H1 (cell line): ENCODE measurements around the gene MTPAP.

DNA sequence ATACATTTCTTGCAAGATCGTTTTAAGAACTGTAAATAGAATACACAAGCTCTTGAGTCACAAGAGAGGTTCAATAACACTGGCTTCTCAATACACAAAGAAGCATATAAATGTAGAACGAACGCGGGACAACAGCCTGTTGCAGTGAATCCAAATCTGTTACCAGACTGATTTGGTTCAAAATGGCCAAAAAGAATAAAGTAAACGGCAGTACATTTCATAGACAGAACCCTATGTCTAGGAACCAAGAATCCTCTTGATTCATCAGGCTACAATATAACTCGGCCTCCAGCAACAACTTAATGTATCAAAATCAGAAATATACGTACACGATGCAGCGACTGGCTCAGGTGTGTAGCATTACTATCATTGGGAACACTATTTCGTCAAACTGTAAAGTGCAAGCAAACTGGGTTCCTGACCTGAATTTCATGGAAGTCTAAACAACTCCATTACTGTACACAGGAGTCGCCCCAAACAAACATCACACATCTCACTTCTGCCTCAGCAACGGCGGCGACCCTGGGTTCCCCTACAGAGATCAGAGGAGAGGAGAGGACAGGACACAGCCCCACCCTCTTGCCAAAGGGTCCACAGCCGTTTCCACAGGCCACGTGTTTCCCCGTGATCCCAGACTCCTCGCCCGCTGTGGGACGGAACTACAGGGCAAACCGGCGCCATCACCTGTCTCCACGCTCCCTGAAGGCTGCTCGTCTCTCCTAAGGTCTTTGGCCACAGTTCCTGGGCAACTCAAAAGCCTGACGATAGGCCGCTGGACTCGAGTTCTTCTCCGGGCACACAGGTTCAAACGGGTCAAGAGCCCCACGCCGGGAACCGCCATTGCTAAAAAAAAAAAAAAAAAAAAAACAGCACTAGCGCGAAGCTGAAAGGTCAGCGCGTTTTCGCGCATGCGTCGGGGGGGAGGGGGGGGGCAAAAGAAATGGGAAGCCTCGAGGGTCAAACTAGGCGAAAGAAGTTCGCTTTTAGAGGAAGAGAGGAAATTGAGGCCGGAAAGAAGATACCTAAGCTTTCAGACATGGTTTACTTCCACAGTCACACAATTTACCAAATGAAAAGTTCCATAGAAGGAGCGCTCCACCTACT lies at the start of gene MTPAP:
MTPAP (minus strand) TSS at position 844 of the 1,104 bp plus-strand sequence.
- RRBS = no CpG with 5 or more reads among the region's 45 CpGs
CAGE:
- cytosol, long polyA plus RNA = start-site peak on the minus strand centred at position 850 of the sequence, 141 bp wide, 29 reads
- long polyA plus RNA = no peak
- nucleus, long polyA plus RNA = no peak

- RRBS = no CpG with 5 or more reads among the region's 23 CpGs
CAGE:
- cytosol, long polyA plus RNA = no peak
- long polyA plus RNA = no peak
- nucleus, long polyA plus RNA = no peak
These were observed 19.1 kb upstream of the MTPAP start for GRCh38 chr10:30368035-30368738.

DNA sequence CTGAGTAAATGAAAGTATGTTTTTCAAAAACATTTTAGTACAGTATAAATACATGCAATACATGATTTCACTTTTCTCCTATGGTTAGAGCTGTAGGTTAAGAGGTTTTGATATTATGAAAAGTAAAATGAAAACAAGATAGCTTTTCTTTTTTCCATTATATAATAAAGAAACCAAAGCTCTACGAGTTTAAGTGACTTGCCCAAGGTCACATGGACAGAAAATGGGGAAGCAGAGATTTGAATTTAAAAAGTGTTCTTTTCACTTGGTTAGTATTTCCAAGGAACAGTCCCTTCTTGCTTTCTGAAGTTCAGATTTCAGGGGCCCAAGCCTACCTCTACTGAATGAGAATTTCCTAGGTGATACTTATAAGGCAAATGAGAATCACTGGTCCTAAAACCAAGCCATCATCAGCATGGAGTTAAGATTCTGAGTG lies 13.2 kb upstream of the MAP3K8 start:
- RRBS = no CpG with 5 or more reads among the region's 1 CpG
CAGE:
- cytosol, long polyA plus RNA = no peak
- long polyA plus RNA = no peak
- nucleus, long polyA plus RNA = no peak

- RRBS = no CpG with 5 or more reads among the region's 4 CpGs
CAGE:
- cytosol, long polyA plus RNA = no peak
- long polyA plus RNA = no peak
- nucleus, long polyA plus RNA = no peak
These were observed 8.8 kb downstream of the MAP3K8 start for GRCh38 chr10:30442668-30443255.

- RRBS = no CpG with 5 or more reads among the region's 13 CpGs
CAGE:
- cytosol, long polyA plus RNA = no peak
- long polyA plus RNA = no peak
- nucleus, long polyA plus RNA = no peak
These were observed 25.0 kb downstream of the MAP3K8 start for GRCh38 chr10:30458783-30459561.

GRCh38 chr10:30491069-30491565 lies 57.1 kb downstream of the MAP3K8 start:
- RRBS = no CpG with 5 or more reads among the region's 7 CpGs
CAGE:
- cytosol, long polyA plus RNA = no peak
- long polyA plus RNA = no peak
- nucleus, long polyA plus RNA = no peak

DNA sequence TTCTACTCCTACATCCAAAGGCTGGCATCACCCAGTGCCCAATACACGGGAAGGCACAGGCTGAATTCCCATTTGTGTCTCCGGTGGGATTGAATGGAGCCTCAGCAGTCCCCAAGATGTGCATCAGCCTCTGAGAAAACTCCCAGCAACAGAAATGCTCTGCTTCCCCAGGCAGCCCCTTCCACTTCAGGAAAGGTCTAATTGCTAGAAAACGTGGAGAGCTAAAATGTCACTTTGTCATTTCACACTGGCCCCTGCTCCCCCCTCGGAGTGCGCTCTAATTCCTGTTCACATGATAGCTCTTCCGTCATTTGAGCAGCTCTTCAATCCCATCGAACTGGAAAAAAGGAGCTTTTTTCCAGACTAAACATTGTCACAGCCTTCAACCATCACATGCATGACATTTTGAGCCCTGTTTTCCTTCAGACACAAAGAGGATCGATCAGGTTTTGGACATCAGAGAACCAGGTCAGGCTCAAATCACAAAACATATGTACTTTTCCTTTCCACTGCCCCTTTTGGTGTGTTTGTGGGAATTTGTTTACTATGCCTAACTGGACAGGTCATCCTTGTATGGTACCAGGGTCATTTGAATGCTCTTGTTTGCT lies 87.7 kb downstream of the LYZL2 start:
- RRBS = no CpG with 5 or more reads among the region's 8 CpGs
CAGE:
- cytosol, long polyA plus RNA = no peak
- long polyA plus RNA = no peak
- nucleus, long polyA plus RNA = no peak

- RRBS = no CpG with 5 or more reads among the region's 18 CpGs
CAGE:
- cytosol, long polyA plus RNA = no peak
- long polyA plus RNA = no peak
- nucleus, long polyA plus RNA = no peak
These were observed 75.5 kb downstream of the LYZL2 start for GRCh38 chr10:30553656-30554900.

DNA sequence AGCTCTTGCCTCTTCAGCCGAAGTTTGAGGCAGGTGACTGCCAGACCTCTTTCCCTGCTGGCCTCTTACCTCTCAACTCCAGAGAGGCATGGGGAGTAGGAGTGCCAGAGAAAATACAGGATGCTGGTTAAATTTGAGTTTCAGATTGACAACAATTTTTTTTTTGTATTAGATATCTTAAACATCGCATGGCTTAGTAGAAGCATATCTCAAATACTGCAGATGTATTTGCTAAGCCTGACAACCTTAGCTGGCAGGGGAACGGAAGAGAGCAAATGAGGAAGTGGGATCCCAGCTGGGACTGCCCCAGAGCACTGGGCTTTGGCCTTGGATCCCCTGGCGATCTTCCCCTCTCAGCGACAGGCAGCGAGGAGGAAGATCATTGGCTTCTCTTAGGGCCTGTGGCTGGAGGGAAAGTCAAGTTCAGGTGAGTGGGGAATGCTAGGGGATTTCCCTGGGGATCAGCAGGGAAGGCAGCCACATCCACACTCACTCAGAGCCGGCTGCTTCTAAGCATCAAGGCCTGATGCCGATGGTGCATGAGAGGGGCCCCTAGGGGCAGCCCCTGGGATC lies 42.1 kb downstream of the LYZL2 start:
- RRBS = no CpG with 5 or more reads among the region's 8 CpGs
CAGE:
- cytosol, long polyA plus RNA = no peak
- long polyA plus RNA = no peak
- nucleus, long polyA plus RNA = no peak

- RRBS = no CpG with 5 or more reads among the region's 1 CpG
CAGE:
- cytosol, long polyA plus RNA = no peak
- long polyA plus RNA = no peak
- nucleus, long polyA plus RNA = no peak
These were observed 184.3 kb upstream of the LYZL2 start for GRCh38 chr10:30813685-30814476.

- RRBS = no CpG with 5 or more reads among the region's 8 CpGs
CAGE:
- cytosol, long polyA plus RNA = no peak
- long polyA plus RNA = no peak
- nucleus, long polyA plus RNA = no peak
These were observed 186.6 kb upstream of the LYZL2 start for GRCh38 chr10:30816103-30816641.

GRCh38 chr10:30980947-30981440 lies 50.7 kb downstream of the ZNF438 start:
- RRBS = no CpG with 5 or more reads among the region's 4 CpGs
CAGE:
- cytosol, long polyA plus RNA = no peak
- long polyA plus RNA = no peak
- nucleus, long polyA plus RNA = no peak

- RRBS = no CpG with 5 or more reads among the region's 7 CpGs
CAGE:
- cytosol, long polyA plus RNA = no peak
- long polyA plus RNA = no peak
- nucleus, long polyA plus RNA = no peak
These were observed 17.3 kb downstream of the ZNF438 start for GRCh38 chr10:31014195-31014884.

GRCh38 chr10:31120212-31120901 lies 88.7 kb upstream of the ZNF438 start:
- RRBS = no CpG with 5 or more reads among the region's 3 CpGs
CAGE:
- cytosol, long polyA plus RNA = no peak
- long polyA plus RNA = no peak
- nucleus, long polyA plus RNA = no peak

GRCh38 chr10:31133542-31134021 lies 101.9 kb upstream of the ZNF438 start:
- RRBS = 4% methylated on average over 16 of the region's 30 CpGs
CAGE:
- cytosol, long polyA plus RNA = no peak
- long polyA plus RNA = no peak
- nucleus, long polyA plus RNA = no peak

DNA sequence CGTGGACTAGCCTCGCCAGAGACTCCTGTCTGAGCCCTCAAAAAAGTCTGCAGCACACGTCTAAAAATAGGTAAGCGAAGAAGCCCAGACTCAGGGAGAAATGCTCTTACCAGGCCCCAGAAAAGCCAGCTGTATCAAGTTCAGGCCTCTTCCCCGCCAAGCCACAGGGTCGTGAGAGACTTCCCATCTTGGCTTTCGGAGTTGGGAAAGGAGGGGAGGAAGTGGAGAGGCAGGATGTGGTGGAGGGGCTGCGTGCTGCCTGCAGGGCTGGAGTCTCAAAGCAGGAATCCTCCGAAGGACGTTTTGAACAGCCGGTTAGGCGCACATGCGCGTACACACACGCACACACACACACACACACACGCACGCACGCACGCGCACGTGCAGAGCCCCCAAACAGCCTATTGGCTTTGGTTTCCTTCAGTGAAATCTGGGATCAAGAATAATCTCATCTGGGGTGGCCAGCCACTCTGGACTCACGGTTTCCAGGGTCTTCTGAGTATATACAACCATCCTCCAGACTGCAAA lies 114.8 kb upstream of the ZNF438 start:
- RRBS = no CpG with 5 or more reads among the region's 22 CpGs
CAGE:
- cytosol, long polyA plus RNA = no peak
- long polyA plus RNA = no peak
- nucleus, long polyA plus RNA = no peak

DNA sequence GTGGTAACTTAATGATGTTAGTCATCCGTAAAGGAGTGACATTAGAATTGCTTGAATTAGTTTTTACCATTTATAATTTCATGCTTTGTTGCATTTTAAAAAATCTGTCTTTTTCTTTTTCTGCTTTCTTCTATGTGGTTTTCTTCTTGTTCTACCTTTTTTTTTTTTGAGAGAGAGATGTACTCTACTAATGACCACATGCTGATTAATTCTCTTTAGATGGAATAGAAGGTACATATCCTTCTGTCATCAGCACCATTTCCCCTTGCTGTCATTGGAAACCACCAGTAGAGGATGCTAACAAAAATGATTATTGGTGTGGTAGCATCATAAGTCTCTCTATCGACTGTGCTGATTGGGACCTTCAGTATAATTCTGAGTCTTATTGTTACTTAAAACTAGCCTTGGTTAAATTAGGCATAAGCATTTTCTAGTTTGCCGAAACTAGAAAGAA lies 3.6 kb downstream of the ZEB1 start:
- RRBS = no CpG with 5 or more reads among the region's 3 CpGs
CAGE:
- cytosol, long polyA plus RNA = no peak
- long polyA plus RNA = no peak
- nucleus, long polyA plus RNA = no peak

DNA sequence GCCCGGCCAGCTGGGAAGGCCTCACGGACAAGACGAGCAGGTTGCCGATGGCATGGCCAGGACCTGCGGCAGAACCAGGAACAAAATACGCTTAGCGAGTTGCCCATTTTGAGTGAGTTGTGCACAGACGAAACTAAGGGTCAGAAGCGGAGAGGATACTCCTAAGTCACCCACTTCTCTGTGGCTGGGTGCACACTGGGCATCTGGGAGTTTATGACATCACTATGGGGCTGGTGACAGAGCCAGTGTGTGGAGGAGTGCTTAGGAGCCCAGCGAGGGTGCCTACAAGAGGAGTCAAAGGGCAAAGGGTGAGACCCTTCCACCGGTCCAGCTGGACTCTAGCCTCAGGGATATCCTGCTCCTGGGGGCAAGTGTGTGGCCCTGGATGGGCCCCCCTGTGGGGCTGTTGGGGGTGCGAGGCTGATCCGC lies 44.9 kb downstream of the ZEB1 start:
- RRBS = no CpG with 5 or more reads among the region's 13 CpGs
CAGE:
- cytosol, long polyA plus RNA = no peak
- long polyA plus RNA = no peak
- nucleus, long polyA plus RNA = no peak

GRCh38 chr10:31581817-31582494 lies 262.9 kb downstream of the ZEB1 start:
- RRBS = no CpG with 5 or more reads among the region's 12 CpGs
CAGE:
- cytosol, long polyA plus RNA = no peak
- long polyA plus RNA = no peak
- nucleus, long polyA plus RNA = no peak

- RRBS = no CpG with 5 or more reads among the region's 2 CpGs
CAGE:
- cytosol, long polyA plus RNA = no peak
- long polyA plus RNA = no peak
- nucleus, long polyA plus RNA = no peak
These were observed 304.4 kb downstream of the ZEB1 start for GRCh38 chr10:31623458-31623768.